T-cell (primary cell): Measurements from ENCODE around the genes CPEB4, NSG2 and GPRIN1.

- PRO-cap, 7 experiments: no peak in any of the 7 experiments
Measured at GRCh38 chr5:173607916-173608454, 8.5 kb downstream of the BOD1 start.

- PRO-cap, 7 experiments: no peak in any of the 7 experiments
Measured at GRCh38 chr5:173672908-173673729, 56.7 kb upstream of the BOD1 start.

DNA sequence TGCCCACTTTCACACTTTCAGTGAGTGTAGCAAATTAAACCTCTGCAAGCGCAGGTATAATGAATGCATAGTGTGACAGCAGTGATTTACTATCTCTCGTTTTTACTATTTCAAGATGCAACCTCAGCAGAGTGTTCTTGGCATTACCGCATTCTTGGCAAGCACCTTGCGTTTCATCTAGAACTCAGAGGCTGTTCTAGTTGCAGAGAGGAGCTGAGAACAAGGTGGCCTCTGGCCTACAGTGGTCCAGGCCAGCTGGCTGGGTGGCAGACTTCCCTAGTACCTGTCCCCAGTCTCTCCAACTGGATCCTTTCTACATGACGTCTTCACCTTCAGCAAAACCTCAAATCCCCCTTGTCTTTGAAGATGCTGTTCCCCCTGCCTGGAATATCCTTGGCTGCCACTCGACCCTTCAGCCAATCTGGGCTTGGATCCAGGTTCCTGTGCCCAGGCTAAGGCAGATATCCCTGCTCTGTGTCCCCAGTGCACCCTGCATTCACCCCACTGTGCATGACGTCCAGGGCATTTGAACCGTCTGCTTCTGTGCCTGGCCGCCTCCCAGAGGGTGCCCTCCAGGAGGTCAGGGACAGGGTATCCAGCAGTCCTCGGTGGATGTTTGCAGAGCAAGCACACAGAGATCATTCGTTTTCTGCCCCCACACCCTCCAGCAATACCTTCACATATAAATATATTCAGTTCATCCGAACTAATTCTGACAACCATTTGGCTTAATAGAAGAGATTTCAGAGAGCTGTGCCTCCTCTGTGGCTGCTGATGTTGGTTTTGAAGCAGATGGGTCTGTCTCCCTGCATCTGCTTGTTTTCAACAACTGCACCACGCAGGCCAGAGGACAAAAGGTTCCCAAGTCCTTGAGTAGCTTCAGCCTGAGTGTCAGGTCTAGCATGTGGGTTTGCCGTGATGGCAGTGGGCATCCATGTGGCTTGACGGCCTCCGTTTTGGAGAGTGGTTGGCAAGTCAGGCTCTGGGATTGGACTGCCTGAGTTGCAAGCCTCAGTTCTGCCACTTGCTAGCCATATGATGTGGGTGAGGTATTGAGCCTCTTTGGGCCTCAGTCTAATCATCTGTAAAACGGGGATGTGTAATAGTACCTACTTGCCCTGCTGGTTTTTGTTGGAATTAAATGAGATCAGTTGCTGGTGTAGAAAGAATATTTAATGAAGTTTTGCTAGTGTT lies 120.2 kb upstream of the CPEB4 start:
- PRO-cap, 7 experiments: no peak in any of the 7 experiments

DNA sequence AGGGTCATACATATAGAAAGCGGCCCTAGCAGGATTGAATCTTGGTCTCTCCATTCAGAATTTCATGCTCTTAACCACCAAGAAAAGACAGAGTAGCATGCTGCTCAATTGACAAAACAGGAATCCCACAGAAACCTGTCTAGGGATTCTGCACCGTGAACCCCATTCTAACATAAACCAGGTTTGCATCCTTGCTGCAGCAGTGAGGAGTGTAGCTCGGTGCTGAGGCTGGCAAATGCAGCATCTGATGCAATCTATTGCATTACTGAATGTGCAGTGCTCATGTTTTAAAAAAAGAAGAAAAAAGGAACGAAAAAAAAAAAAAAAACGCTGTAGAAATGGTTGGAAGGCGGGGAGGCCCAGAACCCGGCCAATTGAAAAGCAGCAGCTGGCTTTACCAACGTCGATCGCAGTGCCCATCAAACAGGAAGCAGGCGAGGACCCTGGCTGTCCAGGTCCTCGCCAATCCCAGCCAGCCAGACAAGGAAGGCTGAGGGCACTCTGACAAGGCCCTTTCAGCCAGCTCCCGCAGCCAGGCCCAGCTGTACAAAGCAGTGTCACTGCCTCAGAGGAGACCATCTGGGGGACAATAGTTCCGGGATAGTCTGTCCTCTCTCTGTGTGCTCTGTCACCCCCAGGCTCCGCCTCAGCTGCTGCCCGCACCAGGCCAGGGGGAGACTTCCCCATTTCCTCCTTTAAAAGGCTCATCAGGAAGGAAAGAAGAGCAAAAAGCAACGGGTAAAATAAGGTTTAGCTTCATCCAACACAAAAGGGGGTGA lies 21.9 kb upstream of the CPEB4 start:
- PRO-cap, 7 experiments: no peak in any of the 7 experiments

GRCh38 chr5:173878627-173879045 lies 9.5 kb upstream of the CPEB4 start:
- PRO-cap, 7 experiments: no peak in any of the 7 experiments

DNA sequence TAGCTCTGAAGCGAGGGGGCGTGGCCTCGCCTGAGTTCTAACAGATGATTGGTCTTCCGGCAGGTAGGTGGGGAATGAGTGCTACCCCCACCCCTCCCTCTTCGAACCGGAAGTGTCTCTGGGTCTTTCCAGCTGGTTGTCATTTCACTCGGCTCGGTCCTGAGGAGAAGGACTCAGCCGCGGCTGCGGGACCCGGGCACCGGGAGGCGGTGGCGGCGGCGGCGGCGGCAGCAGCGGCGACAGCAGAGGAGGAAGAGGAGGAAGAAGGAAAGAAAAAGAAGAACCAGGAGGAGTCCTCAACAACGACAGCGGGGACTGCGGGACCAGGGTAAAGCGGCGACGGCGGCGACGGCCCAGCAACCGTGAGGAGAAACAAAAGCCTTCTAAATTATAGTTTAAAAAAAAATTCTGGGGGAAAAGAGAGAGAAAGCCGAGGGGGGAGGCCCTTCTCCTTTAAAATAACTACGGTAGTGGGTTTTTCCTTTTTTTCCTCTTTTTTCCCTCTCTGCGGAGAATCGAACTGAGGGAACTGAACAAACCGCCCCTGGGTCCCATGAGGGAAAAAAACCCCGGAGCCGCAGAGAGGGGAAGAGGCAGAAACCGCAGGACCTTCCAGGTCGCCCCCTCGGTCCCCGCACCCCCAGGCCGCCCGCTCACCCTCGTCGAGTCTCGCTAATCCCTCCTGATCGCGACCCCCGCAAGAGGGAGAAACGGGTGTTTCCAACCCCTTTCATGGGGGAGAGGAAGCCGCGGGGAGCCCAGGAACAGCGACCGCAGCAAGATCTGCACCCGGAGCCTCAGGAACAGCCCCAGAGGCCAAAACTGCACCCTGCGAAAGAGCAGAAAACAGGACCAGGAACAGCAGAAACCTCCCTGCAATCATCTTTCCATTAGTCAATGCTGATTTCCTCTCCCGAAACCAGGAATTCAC lies at the start of gene CPEB4:
CPEB4 (plus strand) TSS at position 147 of the 931 bp plus-strand sequence.
- PRO-cap, 7 experiments: peak in 7 of 7 experiments; most common plus-strand start position 143 of the sequence (in 7)

GRCh38 chr5:173915363-173915879 lies 27.3 kb downstream of the CPEB4 start:
- PRO-cap, 7 experiments: no peak in any of the 7 experiments

GRCh38 chr5:173972548-173973592 lies 16.1 kb upstream of the C5orf47 start:
- PRO-cap, 7 experiments: no peak in any of the 7 experiments

DNA sequence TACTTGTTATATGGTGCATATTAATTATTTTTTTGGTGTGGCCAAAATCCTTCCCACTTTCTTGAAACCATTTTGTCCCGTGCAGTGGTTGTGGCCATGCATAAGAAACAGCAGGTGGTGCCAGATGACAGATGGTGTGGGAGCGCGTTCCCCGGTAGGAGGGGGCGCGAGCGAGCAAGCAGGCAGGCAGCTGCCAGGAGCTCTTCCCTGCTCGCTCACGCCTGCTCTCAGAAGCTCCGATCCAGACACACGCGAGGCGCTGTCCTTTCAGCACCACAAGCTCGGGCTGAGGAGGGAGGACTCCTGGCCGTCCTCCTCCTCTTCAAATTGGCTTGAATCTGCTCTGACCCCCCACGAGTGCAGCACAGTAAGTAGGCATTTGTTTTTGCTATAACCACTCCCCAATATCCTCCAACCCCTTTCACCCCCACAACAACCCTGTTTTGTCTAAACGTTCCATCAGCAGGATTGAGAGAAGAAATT lies at the start of gene NSG2:
NSG2 (plus strand) TSS at position 230 of the 483 bp plus-strand sequence.
- PRO-cap, 7 experiments: no peak in any of the 7 experiments

- PRO-cap, 7 experiments: no peak in any of the 7 experiments
Measured at GRCh38 chr5:174323863-174324288, 278.4 kb downstream of the NSG2 start.

GRCh38 chr5:174532466-174533057 lies 191.8 kb upstream of the MSX2 start:
- PRO-cap, 7 experiments: no peak in any of the 7 experiments

DNA sequence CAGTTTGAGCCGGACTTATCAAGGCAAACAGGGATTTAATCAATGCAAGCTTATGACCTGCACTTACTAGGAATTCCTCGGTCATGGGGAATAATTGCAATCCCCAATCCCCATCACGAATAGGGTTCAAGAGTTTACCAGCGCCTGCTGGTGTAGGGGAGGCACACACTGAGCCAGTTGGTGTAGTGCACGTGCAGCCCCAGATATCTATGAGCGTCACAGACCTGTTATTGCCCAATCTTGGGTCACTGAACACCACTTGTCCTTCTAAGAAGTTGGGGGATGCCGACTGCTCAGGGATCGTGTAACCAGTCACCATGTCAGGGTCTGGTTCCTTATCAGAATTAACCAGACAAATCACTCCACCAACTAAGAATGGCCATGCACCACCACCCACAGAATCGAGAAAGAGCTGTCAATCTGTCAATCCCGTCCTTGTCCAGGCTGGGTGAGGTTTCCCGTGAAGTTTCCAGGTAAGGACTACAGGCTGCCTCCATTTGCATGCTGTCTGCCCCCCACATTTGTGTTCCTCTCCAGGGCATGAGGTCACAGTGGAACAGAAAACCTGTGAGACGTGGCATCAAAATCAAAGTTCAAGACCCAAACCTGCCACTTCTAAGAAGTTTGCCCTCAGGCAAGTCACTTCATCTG lies 329.1 kb downstream of the DRD1 start:
- PRO-cap, 7 experiments: no peak in any of the 7 experiments

- PRO-cap, 7 experiments: no peak in any of the 7 experiments
Measured at GRCh38 chr5:175513549-175514538, 35.5 kb downstream of the SFXN1 start.

DNA sequence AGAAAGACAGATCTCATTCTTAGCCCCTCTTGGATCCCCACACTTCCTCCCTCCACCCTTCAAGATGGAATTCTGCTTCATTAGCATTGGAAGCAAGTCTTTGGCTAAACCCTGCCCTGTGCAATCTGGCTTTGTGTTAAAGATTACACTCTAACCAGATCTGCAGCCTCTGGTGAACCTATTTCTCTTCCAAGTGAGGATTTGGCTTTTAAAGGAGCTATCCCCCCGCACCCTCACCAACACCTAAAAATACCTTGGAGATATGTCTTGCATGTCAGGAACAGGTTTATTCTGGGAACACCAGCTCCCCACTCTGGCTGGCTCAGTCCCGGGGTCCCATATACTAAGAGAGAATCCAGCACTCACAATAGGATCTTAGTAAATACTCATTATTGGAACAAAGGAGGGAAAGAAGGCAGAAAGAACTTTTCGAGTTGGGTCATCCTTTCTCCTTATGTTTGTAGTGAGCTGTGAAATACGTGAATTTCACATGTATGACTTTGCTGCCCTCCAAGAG lies 53.8 kb upstream of the HRH2 start:
- PRO-cap, 7 experiments: no peak in any of the 7 experiments

DNA sequence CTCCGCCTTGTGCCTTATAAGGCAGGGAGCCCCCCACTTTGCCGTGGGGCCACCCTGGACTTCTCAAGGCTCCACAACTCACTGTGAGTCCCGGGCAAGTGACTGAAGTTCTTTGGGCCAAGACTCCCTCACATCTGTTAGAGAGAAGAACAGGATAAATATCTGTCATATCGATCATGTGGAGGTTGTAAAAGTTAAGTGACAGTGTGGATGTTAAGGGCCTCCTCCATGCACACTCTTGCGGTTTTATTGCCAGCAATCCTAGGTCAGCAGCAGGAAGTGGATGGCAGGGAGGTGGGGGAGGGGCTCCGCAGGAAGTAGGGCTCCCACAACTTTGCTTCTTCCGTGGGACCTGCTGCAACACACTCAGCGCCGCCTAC lies 38.5 kb downstream of the HRH2 start:
- PRO-cap, 7 experiments: no peak in any of the 7 experiments

DNA sequence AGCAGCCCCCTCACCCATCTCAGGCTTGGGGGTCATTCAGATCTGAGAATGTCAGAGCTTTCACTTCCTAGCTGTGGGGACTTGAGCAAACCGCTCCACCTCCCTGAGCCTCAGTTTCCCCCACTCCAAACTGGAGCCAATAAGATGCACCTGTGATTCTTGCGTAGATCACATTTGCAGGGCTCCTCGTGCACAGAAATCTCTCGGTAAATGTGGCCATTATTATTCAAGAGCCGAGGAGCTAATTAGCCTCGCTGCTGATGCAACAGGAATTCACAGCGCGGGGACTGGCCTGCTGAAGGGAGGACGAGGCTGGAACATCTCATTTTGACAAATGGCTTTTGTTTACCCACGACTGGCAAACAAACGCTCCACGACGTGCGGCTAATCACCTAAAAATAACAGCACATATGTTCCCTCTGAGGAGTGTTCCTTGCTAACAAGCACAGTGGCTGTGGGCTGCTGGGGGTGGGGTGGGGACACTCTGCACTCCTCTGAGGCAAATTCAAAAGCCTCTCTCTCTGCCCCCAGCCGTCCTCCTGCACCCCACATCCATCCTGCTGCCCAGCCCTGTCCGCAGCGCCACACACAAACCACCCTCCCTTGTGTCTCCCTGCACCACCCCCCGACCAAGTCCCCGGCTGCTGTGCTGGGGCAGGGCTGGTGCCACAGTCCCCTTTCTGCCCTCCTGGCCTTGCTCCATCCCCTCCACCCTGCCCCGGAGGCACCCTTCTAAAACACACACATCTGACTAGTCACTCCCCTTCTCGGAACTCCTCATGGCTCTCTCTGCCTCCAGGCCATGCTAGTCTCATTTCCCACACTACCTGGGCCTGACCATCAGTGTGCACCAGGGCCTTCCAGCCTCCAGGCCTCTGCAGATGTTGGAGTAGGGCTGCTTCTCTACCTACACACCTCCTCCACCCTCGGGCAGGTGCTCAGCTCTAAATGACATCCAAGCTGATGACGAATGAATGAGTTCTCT lies 36.9 kb downstream of the CPLX2 start:
- PRO-cap, 7 experiments: no peak in any of the 7 experiments

GRCh38 chr5:176538302-176538587 lies 1.0 kb upstream of the RNF44 start:
- PRO-cap, 7 experiments: no peak in any of the 7 experiments

GRCh38 chr5:176547518-176548378 lies 1.4 kb upstream of the CDHR2 start:
- PRO-cap, 7 experiments: peak in 4 of 7 experiments; most common plus-strand start chr5:176548037 (in 3); most common minus-strand start chr5:176547817 (in 2)

- PRO-cap, 7 experiments: no peak in any of the 7 experiments
Measured at GRCh38 chr5:176576187-176576412, 27.0 kb downstream of the CDHR2 start.

- PRO-cap, 7 experiments: peak in 2 of 7 experiments; most common minus-strand start chr5:176609709 (in 2)
Measured at GRCh38 chr5:176609259-176610437, at the start of gene GPRIN1. TSS of gene GPRIN1 (minus strand) at chr5:176610156.